Measurements from ENCODE around the gene TIPARP.

DNA sequence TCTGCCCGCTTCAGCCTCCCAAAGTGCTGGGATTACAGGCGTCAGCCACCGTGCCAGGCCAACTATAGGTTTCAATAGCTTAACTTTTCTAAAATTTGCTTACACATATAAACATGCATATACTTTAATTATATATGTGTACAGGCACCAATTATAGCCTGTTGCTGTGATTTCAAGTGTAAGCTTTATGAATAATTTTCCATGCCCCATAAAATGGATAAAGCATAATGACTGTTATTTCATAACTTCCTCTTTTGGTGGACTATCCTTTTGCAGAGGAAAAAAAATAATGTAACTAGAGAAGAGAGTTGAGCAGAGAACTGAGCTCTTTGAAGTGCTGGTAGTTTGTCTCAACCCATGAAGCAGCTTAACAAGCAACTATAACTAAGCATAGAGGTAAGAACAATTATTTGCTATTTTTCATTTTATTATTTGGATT lies 24.7 kb upstream of the MBNL1 start:
- PRO-cap, 3 experiments = peak in 3 of 3 experiments; most common plus-strand start position 298 of the sequence (in 3)
- RAMPAGE, long total RNA, 2 experiments = no peak in any of the 2 experiments
- RRBS = no CpG with 5 or more reads among the region's 3 CpGs

- PRO-cap, 3 experiments = no peak in any of the 3 experiments
- RAMPAGE, long total RNA, 2 experiments = no peak in any of the 2 experiments
- RRBS = no CpG with 5 or more reads among the region's 4 CpGs
These were observed 23.1 kb upstream of the MBNL1 start for GRCh38 chr3:152245404-152246292.

DNA sequence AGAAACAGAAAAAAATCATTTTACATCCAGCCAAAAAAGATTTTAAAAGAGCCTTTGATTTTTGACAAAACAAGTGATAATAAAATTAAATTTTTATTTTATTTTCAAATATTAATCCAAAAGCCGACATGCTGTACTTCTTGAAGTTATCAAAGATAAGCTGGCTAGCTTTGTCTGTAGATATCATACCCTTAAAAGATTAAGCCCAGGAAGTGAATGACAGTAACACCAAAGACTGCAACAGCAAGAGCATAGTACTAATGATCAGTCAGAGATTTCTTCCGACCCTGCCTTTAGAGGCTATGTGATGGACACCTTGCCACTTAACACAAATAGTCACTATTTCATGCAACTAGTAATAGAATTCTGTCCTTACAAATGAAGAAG lies 9.3 kb upstream of the MBNL1 start:
- PRO-cap, 3 experiments = no peak in any of the 3 experiments
- RAMPAGE, long total RNA, 2 experiments = no peak in any of the 2 experiments
- RRBS = no CpG with 5 or more reads among the region's 2 CpGs

GRCh38 chr3:152272611-152273404 lies 4.1 kb downstream of the MBNL1 start:
- PRO-cap, 3 experiments = no peak in any of the 3 experiments
- RAMPAGE, long total RNA, 2 experiments = no peak in any of the 2 experiments
- RRBS = no CpG with 5 or more reads among the region's 7 CpGs

- PRO-cap, 3 experiments = no peak in any of the 3 experiments
- RAMPAGE, long total RNA, 2 experiments = start-site peak on the plus strand in 1 of 2 experiments, at chr3:152281153-152281386 at its widest, 29 reads per replicate
- RRBS = no CpG with 5 or more reads among the region's 3 CpGs
These were observed 12.3 kb downstream of the MBNL1 start for GRCh38 chr3:152280896-152281607.

GRCh38 chr3:152300002-152300754 lies 31.4 kb downstream of the MBNL1 start:
- PRO-cap, 3 experiments = no peak in any of the 3 experiments
- RAMPAGE, long total RNA, 2 experiments = start-site peak on the plus strand in 1 of 2 experiments, at chr3:152299970-152300245 at its widest, 22 reads per replicate
- RRBS = no CpG with 5 or more reads among the region's 8 CpGs

- PRO-cap, 3 experiments = no peak in any of the 3 experiments
- RAMPAGE, long total RNA, 2 experiments = no peak in any of the 2 experiments
- RRBS = no CpG with 5 or more reads among the region's 9 CpGs
These were observed 58.3 kb downstream of the MBNL1 start for GRCh38 chr3:152326860-152327653.

DNA sequence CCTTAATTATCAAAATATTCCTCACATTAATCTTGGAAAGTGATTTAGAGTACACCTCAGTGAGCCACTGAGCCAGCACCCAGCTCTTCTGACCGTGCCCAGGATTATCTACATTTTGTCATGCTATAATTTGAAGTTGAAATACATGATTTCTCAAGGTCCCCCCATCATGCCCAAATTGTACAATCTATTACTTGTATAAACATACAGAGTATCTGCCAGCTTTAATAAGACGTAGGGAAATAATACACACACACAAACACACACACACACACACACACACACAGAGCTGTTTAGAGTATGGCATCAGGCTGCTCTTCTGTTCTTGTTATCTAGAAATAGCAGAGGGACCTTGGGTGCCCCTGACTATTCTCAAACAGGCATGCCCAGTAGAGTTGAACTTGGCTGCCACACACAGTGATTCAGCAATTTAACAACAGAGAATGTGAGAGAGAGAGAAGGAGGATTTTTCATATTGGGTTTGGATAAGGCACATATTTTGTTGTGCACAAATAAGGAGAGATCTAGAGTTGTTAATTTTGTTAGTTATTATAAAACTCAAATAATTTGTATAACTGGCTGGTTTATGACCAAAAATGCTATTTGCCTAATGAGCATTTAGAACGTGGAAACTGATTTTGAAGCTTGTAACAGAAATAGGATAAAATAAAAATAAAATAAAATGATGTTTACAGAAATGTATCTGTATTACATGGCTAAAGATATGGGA lies 74.5 kb downstream of the P2RY1 start:
- PRO-cap, 3 experiments = no peak in any of the 3 experiments
- RAMPAGE, long total RNA, 2 experiments = no peak in any of the 2 experiments
- RRBS = no CpG with 5 or more reads among the region's 3 CpGs

- PRO-cap, 3 experiments = peak in 3 of 3 experiments; most common minus-strand start chr3:153162014 (in 2)
- RAMPAGE, long total RNA, 2 experiments = no peak in any of the 2 experiments
- RRBS = 3% methylated on average over 6 of the region's 30 CpGs
These were observed 284 bp upstream of the RAP2B start for GRCh38 chr3:153161761-153162123.

GRCh38 chr3:153166261-153166660 lies 4.2 kb downstream of the RAP2B start:
- PRO-cap, 3 experiments = no peak in any of the 3 experiments
- RAMPAGE, long total RNA, 2 experiments = no peak in any of the 2 experiments
- RRBS = no CpG with 5 or more reads among the region's 2 CpGs

DNA sequence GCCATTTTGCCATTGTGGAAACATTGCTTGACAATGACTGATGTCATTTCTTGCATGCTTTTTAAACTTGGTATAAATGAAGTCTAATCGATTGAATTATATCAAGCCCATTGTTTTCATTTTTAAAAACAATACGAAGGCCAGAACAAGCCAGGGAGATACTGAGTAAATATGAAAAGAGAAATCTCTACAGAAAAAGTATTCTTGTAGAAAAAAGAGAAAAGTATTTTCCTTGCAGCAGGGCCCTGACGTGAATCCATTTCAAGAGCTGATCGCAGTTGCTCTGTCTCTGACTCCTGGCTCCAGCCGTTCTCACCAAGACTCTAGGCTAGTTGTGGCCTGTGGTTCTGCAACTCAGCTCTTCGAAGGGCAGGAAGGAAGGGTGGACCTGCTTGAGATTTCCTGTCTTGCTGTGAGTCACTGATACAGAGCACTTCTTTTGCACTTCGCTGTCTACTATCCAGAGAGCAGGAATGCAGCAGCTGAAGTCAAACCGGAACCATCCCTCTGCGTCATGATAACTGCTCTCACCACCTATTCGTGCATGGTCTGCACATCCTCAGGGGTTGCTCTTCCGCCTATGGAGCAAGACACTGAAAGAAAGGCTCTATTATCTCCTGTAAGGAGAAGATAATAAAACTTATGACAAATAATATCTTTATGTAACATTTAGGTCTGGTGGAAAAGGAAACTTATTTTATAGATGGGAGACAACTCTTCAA lies 59.7 kb downstream of the RAP2B start:
- PRO-cap, 3 experiments = peak in 3 of 3 experiments; most common minus-strand start position 314 of the sequence (in 2)
- RAMPAGE, long total RNA, 2 experiments = no peak in any of the 2 experiments
- RRBS = no CpG with 5 or more reads among the region's 11 CpGs

DNA sequence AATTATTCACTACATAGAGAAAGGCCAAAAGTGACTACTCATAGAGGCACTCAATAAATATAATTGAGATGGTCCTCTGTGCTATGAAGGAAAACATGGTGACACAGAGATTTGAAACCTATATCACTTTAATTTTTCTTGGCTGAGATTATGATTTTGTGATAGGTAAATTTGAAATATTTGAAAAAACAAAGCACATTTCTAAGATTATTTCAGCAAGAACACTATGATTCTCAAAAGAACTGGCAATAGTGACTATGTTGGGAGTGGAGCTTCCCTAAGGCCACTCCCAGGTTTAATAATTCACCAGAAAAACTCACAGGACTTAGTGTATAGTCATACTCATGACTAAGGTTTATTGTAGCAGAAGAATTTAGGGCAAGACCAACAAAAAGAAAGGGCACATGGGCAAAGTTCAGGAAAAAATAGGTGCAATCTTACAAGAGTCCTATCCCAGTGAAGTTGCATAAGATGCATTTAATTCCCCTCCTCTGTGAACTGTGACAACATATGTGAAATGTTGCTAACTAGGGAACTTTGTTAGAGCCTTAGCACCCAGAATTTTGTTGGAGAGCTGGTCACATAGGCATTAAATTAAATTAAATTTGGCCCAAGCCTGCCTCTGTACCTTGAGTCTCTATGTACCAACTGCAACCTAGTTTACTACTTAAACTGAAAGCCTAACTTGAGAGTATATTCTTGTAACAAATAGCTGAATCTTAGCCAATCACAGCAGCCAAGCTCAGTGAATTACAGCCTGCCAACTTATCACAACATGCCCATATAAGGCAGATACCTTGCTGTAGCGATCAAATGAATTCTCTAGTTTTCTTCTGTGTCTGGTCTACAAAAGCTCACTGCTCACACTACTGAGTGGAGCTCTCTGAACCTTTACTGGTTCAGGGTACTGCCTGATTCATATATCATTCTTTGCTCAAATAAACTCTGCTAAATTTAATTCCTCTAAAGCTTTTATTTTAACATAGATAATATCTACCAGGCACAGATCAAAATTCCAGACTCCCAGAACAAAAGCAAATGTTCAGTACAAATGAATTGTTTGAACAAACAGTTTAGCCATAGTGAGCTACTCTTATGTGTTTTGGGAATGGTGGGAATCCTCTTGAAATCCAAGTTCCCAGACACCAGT lies 386.2 kb upstream of the ARHGEF26 start:
- PRO-cap, 3 experiments = no peak in any of the 3 experiments
- RAMPAGE, long total RNA, 2 experiments = no peak in any of the 2 experiments
- RRBS = no CpG with 5 or more reads among the region's 1 CpG

DNA sequence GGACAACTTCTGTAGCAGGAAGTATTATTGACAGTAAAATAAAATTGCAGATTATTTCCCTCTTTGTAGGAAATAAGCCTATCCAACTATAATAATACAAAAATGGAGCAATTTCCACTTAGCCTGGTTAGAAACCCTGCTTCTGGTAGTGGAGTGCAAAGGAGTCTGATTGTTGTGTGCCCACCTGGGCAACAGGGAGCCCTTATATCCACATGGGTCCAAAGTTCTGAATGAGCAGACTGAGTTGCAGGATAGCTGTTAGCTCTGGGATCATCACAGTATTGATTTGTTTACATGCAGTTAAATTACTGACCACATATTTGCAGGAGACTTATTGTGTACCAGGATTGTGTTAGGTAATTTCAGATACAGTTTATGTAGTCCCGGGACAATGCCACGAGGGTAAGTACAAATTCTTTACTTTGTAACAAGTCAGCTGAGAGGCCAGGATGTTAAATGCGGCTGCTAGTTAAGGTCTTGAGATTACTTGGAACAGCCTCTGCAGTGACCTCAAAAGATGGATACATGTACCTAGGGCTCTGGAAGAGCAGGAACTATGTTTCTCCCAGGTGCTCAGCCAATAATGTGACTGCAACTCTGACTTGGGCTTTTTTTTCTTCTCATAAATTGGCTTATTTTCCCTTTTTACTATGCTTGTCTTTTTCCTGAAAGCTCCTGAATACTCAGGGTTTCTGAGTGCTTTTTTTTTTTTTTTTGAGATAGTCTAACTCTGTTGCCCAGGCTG lies 18.9 kb downstream of the ARHGEF26 start:
- PRO-cap, 3 experiments = no peak in any of the 3 experiments
- RAMPAGE, long total RNA, 2 experiments = no peak in any of the 2 experiments
- RRBS = no CpG with 5 or more reads among the region's 3 CpGs

DNA sequence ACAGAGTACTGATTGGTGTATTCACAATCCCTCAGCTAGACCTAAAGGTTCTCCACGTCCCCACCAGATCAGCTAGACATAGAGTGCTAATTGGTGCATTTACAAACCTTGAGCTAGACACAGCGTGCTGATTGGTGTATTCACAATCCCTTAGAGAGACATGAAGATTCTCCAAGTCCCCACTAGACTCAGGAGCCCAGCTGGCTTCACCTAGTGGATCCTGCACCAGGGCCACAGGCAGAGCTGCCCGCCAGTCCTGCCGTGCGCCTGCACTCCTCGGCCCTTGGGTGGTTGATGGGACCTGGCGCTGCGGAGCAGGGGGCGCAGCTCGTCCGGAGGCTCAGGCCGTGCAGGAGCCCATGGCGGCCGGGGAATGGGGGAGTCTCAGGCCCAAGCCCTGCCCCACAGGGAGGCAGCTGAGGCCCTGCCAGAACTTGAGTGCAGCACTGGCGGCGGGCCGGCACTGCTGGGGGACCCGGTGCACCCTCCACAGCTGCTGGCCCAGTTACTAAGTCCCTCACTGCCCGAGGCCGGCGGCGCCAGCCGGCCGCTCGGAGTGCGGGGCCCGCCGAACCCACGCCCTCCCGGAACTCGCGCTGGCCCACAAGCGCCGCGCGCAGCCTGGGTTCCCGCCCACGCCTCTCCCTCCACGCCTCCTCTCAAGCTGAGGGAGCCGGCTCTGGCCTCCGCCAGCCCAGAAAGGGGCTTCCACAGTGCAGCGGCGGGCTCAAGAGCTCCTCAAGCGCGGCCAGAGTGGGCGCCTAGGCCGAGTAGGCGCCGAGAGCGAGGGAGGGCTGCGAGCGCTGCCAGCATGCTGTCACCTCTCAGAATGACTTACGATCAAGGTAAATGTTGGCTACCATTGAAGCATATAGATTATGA lies 190.9 kb upstream of the MME start:
- PRO-cap, 3 experiments = peak in 3 of 3 experiments; most common plus-strand start position 604 of the sequence (in 1); most common minus-strand start position 593 of the sequence (in 3)
- RAMPAGE, long total RNA, 2 experiments = start-site peak on the minus strand in 1 of 2 experiments, centred at position 584 of the sequence, 44 reads per replicate
- RRBS = 4% methylated on average over 4 of the region's 53 CpGs

DNA sequence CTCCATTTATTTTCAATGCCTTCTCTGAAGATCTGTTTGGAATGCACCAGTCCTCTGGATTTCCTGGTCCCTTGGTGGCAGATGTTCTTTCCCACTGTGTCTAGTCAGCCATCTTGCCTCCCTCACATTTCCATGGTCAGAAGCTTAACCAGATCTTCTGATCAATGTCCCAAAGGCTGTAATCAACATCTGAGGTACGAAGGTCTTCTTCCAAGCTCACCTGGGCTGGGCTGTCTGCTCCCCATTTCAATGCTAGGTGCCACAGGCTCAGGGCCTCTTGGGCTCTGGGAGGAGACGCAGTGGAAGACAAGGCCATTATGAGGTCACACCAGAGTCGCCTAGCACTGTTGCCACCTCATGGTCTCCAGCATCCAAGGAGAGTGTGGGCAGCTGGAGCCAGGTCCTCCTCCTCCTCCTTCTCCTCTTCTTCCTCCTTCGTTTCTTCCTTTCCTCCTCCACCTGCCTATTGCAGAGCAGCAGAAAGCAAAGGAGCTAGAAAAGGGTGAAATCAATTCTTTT lies 52.8 kb downstream of the STRIT1 start:
- PRO-cap, 3 experiments = peak in 3 of 3 experiments; most common plus-strand start position 374 of the sequence (in 3); most common minus-strand start position 251 of the sequence (in 2)
- RAMPAGE, long total RNA, 2 experiments = start-site peak on the plus strand in 1 of 2 experiments, centred at position 373 of the sequence, 140 reads per replicate; start-site peak on the minus strand in 1 of 2 experiments, centred at position 274 of the sequence, 13 reads per replicate
- RRBS = no CpG with 5 or more reads among the region's 4 CpGs

DNA sequence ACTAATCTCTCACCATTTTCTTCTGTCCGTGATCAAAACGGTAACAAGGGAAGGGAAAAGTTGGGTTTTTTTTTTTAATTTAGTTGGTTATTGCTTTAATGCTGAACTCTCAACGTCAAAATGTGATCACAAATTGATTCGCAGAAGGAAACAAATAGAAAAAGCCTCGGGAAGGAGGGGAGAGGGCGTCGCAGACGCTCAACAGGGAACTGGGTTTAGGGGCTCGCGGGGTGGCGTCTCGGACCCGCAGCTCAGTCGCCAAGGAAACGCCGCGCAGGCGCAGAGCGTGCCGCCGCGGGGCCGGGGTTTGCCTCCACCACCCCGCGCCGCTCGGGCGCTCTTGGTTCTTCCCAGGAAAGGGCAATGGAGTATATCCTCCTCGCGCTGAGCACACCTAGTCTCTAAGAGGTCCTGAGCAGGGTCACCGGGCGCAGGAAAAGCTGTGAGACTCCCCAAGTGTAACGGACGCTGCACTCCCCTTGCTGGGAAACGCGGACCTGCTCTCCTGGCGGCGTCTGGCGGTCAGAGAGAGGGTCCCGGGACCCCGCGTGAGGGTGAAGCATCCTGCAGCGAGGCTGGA lies 838 bp downstream of the PLCH1 start:
- PRO-cap, 3 experiments = peak in 3 of 3 experiments; most common plus-strand start position 282 of the sequence (in 2); most common minus-strand start position 257 of the sequence (in 3)
- RAMPAGE, long total RNA, 2 experiments = start-site peak on the plus strand in 2 of 2 experiments, centred at positions 290 to 293 of the sequence, 26 to 44 reads per replicate
- RRBS = under 1% methylated on average over 15 of the region's 43 CpGs

- PRO-cap, 3 experiments = no peak in any of the 3 experiments
- RAMPAGE, long total RNA, 2 experiments = no peak in any of the 2 experiments
- RRBS = no CpG with 5 or more reads among the region's 2 CpGs
These were observed 35.3 kb downstream of the GMPS start for GRCh38 chr3:155905585-155906355.

GRCh38 chr3:155987125-155987483 lies 116.7 kb downstream of the GMPS start:
- PRO-cap, 3 experiments = no peak in any of the 3 experiments
- RAMPAGE, long total RNA, 2 experiments = no peak in any of the 2 experiments
- RRBS = no CpG with 5 or more reads among the region's 8 CpGs

DNA sequence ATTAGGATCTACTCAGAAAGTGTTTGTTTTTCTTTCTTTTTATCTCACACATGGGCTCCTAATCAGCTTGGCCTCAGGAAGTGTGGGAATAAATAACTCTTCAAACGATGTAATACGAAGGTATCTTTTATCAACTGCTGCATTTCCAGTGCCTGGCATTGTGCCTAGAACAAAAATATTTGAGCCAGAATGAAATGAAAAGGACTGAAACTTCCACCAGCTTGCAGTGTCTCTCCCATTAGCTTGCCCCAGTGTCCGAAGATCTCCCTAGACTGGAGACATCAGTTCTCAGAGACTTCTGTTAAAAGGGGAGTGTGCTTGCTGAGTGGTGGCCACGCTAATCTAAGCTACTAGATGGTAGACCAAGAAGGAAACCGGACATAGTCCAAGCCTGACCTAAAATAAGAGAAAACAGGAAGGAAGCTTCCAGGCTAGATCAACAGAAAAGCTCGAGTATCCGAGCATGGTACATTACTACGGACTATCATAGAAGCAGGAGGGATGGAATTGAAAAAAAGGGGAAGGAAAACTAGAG lies 28.6 kb downstream of the KCNAB1 start:
- PRO-cap, 3 experiments = peak in 3 of 3 experiments; most common minus-strand start position 274 of the sequence (in 3)
- RAMPAGE, long total RNA, 2 experiments = no peak in any of the 2 experiments
- RRBS = no CpG with 5 or more reads among the region's 8 CpGs

GRCh38 chr3:156673846-156674734 lies at the start of gene TIPARP:
Gene TIPARP, plus strand, starts transcription at chr3:156674590.
- PRO-cap, 3 experiments = peak in 3 of 3 experiments; most common plus-strand start chr3:156674590 (in 3); most common minus-strand start chr3:156674444 (in 3)
- RAMPAGE, long total RNA, 2 experiments = start-site peak on the plus strand in 2 of 2 experiments, at chr3:156674457-156674631 at its widest, 1,558 to 1,568 reads per replicate; start-site peak on the minus strand in 2 of 2 experiments, at chr3:156674329-156674518 at its widest, 731 to 1,568 reads per replicate
- RRBS = 2% methylated on average over 16 of the region's 94 CpGs